Measurements from ENCODE around the gene SLTM.

- RRBS = no CpG with 5 or more reads among the region's 1 CpG
Observed at GRCh38 chr15:58095549-58095831, 30.0 kb upstream of the ALDH1A2 start.

DNA sequence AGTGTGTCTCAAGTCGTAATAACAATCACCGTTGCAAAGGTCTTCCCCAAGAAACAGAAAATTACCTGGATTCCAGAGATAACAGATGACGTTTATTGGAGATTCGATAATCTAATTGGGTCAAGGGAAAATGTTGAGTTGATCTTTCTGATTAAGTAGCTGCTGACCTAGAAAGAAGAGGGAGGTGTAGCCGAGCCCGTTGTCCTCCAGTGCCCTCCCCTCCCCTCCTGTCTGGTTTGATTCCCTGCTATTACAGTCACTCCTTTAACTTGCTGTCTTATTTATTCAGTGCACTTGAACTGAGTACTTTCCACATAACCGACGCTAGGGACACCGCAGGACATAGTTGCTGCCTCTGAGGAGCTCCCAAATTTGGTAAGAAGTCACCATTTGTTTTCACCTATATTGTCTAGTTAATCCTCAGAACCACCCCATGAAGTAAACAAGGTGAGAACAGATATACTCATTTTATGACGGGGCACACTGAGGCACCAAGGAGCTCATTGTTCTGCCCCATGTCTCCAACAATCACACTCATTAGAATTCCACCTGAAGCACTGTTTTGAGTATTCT, 103.7 kb downstream of the AQP9 start:
- RRBS = no CpG with 5 or more reads among the region's 10 CpGs

GRCh38 chr15:58258878-58259215, 120.7 kb downstream of the AQP9 start:
- RRBS = no CpG with 5 or more reads among the region's 6 CpGs

- RRBS = no CpG with 5 or more reads among the region's 2 CpGs
Observed at GRCh38 chr15:58279562-58280001, 141.4 kb downstream of the AQP9 start.

DNA sequence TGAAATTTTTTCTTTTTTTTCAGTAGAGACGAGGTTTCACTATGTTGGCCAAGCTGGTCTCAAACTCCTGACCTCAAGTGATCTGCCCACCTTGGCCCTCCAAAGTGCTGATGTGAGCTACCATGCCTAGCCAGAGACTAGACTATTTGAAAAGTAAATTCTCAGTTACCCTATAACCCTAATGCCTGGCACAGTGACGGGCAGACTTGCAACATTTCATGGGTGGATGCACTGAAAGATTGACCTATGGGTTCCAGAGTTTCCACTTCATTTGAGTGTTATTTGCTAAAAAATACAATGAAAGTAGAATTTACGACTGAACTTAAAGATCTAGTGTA, 45.7 kb upstream of the LIPC start:
- RRBS = no CpG with 5 or more reads among the region's 3 CpGs

- RRBS = no CpG with 5 or more reads among the region's 10 CpGs
Observed at GRCh38 chr15:58432400-58432983, 701 bp downstream of the LIPC start.

GRCh38 chr15:58433266-58433842, 1.6 kb downstream of the LIPC start:
- RRBS = no CpG with 5 or more reads among the region's 7 CpGs

GRCh38 chr15:58484596-58485135, 52.9 kb downstream of the LIPC start:
- RRBS = no CpG with 5 or more reads among the region's 6 CpGs

DNA sequence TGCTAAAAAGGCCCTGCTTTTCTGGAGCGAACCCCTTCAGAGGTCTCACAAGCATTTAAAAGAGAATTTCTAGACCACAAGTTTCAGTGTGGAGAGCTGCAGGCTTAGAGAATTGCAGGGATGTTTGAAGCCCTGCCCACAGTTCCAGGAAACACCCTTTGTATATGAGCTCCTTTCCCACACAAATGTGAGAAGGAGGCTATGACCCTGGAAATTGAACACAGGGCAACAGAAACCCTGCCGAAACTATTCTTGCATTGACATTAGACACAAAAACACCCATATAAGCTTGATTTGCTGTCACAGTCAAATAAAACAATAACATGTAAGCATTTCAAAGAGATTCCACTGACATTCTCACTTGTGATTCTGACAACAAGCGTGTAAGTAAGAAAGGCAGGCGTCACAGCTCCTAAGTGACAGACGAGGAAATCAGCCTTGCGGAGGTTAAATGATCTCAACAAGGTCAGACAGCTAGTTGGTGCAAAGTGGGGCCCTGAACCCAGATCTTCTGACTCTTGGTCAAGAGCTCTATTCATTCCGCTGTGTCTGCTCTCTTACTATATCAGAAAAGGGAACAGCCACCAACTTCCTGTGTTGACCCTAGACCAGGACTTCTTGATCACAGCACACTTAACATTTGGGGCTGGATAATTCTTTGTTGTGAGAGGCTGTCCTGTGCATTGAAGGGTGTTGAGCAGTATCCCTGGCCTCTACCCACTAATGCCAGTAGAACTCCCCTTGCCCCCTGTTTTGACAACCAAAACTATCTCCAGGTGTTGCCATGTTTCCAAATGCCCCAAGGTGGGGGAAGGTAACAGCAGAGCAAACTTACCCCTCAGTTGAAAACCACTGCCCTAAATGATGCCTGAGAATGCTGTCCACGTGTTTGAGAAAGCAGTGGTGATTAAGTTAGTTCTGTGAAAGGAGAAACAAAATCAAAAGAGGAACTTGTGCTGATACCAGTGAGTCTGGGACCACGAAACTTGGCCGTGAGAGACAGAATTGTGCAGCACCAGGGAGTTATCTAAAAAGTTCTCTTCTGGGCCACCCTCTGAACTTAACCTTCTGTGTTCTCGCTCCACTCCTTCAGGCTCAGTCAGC, 86.0 kb downstream of the LIPC start:
- RRBS = no CpG with 5 or more reads among the region's 11 CpGs

DNA sequence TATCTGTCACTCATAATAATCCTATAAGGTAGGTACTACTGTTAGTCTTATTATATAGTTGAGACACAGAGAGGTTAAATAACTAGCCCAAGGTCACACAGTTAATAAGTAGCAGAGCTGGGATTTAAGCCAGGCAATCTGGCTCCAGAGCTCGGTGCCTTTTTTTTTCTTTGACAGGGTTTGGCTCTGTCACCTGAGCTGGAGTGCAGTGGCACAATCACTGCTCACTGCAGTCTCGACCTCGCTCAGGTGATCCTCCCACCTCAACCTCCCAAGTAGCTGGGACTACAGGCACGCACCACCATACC, 96.5 kb downstream of the LIPC start:
- RRBS = no CpG with 5 or more reads among the region's 4 CpGs

GRCh38 chr15:58546541-58547090, 114.8 kb downstream of the LIPC start:
- RRBS = no CpG with 5 or more reads among the region's 5 CpGs

DNA sequence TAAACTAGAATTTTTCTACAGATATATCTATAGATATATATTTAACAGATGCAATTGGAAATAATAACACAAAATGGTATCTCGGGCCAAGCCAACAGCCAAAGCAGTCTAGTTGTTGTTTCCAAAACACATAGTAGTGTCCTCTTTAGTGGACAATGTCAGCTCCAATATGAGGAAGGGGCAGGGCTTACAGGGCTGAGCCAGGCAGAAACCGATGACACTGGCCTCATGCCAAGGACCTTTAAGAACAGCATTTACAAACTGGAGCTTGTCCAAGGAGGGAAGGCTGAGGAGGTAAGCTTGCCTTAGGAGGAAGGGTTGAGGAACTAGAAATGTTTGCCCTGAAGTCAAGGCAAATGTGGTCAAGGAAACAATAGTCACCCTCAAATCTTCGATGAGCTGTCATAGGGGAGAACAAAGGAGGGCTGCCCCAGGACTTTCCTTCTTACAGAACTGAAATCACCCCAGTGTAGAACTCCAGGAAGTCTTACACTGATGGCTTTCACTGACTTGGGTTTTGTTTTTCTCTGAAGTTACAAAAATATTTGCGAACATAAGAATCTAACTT, 136.3 kb downstream of the LIPC start:
- RRBS = no CpG with 5 or more reads among the region's 4 CpGs

DNA sequence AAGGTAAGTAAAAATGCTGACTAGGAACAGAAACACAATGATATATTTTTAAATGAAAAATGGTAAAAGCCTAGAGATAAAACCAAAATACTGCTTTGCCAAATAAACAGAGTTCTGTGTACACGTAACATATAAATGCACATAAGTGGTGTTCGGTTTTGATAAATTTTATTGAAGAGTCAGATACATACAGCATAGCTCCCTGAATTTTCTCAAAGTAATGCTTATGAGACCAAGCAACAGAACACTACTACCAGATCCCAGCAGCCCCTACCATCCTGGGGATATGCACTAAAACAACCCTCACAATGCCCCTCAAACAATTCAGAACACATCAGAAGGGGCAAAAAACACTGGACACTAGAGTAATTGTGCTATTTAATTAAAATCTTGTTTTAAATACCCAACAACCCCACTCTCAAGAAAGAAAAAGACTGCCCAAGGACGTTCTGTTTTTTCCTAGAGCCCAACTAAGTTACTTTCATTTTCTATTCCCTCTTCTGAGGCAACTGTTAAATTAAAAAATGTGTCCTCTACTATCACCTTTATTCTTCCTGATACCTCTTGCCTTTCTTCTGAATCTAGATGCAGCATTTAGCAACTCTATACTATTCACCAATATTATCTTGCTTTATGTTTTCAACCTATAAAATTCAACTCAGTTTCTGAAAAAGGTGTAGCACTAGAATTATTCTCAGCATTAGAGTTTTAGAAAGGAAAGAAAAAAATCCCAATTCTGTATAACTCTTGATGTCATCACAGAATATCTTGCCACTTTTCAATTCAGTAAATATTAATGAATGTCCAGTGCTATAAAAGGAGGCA, 120.9 kb downstream of the ADAM10 start:
- RRBS = no CpG with 5 or more reads among the region's 3 CpGs

GRCh38 chr15:58770469-58770820, 657 bp upstream of the MINDY2 start:
- RRBS = no CpG with 5 or more reads among the region's 10 CpGs

GRCh38 chr15:58893707-58894326, 39.7 kb downstream of the SLTM start:
- RRBS = no CpG with 5 or more reads among the region's 7 CpGs

DNA sequence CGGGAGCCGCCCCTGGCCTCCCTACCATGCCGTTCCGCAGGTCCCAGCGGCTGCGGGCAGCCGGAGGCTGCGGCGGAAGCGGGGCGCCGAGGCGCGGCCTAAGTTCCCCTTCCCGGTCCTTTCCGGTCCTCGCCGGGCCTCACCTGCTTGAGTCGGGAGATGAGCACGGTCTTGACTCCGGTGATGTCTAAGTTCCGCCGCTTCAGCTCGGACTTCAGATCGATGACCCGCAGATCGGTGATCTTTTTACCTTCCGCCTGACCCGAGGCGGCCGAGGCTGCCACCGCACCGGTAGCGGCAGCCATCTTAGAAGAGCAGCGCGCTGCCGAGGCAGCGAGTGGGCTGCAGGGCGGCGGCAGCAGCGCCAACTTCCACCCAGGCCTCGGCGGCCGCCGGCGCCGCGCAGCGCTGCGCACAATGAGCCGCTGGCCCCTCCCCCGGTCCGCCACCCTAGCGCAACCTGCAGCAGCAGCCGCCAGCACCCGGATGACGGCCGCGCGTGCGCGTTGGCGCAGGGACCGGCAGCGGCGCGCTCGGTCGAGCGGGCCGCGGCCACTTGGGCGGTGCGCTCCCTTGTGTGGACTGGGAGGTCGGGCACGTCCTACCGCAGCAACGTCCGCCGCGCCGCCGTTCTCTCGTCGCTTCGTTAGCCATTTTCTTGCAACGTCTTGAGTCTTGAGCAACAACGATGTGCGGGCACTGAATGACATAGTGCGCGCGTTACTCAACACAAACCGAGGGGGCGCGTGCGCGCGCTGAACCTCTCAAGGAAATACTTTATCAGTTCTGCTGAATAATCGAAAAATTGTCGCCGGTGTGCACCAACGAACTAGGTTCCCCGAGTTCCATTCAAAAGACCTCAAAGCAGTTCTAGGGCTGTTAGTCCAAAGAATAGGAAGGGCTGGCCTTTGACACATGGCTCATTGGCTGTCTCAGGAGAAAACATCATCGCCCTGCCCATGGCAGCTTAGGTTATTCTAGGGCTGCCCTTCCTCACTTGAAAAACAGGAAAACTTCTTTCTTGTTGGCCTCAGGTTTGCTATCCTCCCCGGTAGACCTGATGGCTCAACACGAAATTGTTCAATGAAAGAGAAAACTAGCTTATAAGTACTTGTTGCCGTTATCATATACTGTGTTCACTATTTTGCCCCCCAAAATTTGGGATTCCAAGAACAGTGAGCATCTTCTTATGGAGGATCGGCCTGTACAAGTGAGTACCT, at the start of gene SLTM:
Gene SLTM (minus strand): TSS at position 419 of the 1,220 bp plus-strand sequence.
- RRBS = under 1% methylated on average over 51 of the region's 108 CpGs

DNA sequence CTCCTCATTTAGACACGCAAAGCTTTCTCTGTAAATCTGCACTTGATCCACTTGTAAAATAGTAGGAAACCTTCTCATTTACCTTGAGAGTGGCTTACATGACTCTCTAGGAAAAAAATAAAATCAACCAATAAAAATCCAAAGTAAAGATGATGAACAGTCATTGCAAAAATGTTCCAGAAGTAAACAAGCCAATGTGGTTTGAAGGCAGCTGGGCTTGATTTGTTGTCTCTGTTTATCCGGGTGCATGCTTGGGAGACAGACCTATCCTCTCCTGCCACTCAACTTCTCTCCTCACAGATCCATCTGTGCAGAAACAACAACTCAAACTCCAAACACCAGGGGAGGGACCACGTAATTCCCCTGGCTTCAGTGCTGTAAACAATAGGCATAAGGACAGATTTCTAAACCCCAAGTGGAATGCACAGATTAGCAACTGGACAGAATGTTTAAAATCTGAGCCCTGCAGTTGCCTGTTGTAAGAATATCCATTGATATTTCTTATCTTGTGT, 31.4 kb upstream of the LDHAL6B start:
- RRBS = no CpG with 5 or more reads among the region's 3 CpGs

GRCh38 chr15:59256022-59256942, 49.6 kb downstream of the LDHAL6B start:
- RRBS = no CpG with 5 or more reads among the region's 12 CpGs

GRCh38 chr15:59273185-59273786, 66.6 kb downstream of the LDHAL6B start:
- RRBS = no CpG with 5 or more reads among the region's 6 CpGs

DNA sequence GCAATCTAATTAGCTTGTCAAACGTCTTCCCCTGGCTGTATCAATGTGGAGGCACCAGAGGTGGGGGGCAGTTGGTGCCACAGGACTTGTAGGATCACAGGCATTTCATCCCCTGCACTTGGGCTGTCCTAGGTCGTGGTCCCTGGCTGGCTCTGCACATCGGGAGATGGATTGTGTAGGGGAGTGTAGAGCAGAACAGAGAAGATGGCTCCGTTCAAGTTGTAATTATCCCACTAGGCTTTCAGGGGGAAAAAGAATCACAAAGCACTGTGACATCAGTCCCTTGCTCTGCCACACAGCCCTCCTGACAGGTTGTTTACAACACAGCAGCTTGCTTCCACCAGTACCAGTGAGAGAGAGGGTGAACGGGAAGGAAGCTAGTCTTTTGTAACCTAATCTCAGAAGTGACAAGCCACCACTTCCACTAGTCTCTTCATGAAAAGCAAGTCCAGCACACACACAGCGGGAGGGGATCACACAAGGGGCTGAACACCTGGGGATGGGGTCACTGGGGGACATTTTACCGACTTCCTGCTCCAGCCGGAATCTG, 86.2 kb downstream of the FAM81A start:
- RRBS = no CpG with 5 or more reads among the region's 8 CpGs

Measured in SK-N-MC (cell line).